Monocyte (primary cell): ENCODE measurements around the genes PABPC1L, SDC4 and WFDC8.

DNA sequence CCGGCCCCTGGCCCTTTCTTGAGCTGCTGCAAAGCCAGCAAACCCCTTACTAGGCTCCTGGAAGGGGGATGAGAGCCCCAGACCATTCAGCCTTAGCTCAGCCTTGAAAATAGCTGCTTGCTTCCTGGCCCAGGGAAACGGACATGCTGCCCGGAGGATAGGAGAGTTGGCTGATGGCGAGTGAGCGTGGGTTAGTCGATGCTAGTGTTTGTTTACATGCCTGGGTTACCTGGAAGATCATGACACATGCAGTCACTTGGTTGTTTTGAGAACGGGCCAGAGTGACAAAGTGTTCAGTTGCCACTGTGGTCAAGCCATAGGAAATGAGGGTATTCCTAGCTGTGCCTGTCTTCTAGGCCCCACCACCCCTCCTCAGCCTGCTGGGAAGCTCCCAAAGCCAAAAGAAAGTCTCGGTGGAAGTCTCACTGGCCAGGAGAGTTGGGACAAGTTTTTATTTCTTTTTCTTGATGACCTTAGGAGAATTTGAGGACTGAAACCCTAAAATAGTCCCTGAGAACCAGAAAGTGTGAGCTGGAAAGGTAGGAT is 54.7 kb downstream of the HNF4A start:
- PRO-cap, 2 experiments = no peak in any of the 2 experiments

DNA sequence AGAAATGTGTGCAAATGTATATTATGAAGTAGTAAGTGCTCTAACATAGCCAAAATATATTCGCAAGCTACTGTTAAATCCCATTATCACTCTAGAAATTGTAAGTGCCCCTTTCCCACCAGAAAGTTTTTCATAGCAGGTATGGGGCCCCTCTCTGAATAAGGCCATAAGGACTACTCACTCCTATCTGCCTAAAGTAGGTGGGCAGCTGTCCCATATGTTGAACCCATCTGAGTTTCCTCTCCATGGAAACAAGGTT is 12.9 kb downstream of the SERINC3 start:
- PRO-cap, 2 experiments = no peak in any of the 2 experiments

DNA sequence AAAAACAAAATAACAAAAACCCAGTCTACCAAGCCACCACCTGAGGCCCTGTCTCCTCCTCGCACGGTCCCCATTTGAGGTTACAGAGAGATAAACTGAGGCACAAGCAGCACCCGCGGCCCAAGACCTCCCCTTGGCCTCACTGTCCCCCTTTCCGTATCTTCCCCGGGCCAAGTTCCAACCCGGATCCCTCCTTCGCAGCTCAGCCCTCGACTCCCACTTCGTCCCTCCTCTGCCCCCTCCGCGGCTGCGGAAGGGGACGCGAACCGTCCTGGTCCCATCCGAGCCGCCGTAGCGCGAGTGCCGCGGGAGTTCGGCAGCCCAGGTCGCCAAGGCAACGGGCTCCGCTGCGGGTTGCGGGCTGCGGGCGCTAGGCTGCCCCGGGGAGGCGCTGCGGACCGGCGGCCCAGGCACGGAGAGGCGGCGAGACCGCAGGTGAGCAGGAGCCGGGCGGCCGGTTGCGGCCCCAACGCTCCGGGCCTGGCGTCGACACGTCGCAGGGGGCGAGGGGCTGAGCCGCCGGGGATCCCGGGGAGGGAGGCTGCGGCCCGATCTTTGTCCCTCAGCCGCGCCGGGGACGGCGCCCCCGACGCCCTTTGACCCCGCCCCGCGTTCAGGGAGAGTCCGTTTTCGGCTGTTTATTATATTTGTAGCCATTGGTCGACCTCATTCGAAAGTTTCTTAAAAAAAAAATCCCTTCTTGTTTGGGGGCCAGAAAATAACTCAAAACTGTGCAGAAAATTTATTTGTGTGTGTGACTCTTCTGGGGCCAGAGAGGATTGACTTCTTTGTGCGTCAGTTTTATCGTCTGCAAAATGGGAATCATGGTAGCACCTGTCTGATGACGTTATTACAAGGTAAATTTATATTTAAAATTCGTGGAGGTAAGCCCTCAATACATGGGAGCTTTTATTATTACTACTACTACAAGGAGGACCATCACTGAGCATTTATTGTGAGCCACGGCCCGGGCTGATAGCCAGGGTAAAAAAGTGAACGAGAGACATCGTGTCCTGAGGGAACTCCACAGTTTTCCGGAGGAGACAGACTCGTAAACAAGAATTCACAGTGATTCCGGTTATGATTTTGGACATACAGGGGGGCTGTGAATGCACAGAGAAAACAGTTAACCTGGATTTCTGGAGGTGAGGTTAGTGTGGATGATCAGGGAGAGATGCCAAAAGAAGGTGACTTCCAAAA is 10.1 kb upstream of the SERINC3 start:
- PRO-cap, 2 experiments = peak in 2 of 2 experiments; most common plus-strand start position 418 of the sequence (in 2); most common minus-strand start position 234 of the sequence (in 2)

- PRO-cap, 2 experiments = no peak in any of the 2 experiments
Measured at GRCh38 chr20:44552837-44553431, 29.4 kb upstream of the PKIG start.

- PRO-cap, 2 experiments = no peak in any of the 2 experiments
Measured at GRCh38 chr20:44576204-44576669, 6.1 kb upstream of the PKIG start.

DNA sequence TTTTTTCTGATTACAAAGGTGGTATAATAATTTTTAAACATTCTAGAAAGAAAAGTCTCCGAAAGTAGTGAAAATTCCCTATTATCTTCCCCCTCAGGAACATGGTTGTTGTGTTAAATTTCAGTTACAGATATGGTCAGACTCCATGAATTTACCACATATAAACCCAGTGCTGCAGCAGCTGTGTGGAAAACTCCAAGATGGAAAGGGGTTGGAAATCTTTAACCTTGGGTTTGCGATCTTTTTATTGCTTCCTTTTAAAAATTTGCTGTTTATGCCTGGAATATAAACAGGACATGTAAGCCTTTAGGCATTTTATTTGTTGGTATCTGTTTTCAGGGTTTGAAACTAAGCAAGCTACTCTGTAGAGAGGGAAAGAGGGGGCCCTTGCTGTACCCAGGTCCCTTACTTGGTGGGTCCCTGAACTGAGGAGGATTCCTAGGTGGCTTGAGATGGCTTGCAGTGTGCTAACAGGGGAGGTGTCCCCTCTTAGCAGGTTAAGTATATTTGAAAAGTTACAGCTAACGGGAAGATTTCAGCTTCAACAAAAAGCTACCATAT is 778 bp downstream of the PKIG start:
- PRO-cap, 2 experiments = no peak in any of the 2 experiments

GRCh38 chr20:44660835-44661091 is 9.3 kb upstream of the ADA start:
- PRO-cap, 2 experiments = no peak in any of the 2 experiments

DNA sequence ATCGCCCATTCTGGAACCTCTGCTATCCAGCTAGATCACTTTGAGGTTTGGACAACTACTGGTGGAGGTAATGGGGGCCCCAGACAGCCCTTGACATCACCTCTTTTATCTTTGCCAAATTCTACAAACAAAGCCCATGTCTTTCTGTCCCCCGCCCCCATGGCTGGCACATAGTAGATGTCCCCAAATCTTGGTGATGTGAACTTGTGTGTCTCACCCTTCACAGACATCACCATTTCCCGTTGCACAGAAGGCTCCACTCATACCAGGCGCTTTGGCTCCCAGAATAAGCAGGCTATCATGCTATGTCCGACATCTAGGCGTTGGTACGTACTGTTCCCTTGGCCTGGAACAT is 1.1 kb upstream of the CCN5 start:
- PRO-cap, 2 experiments = no peak in any of the 2 experiments

GRCh38 chr20:44909662-44910536 is at the start of gene PABPC1L:
Gene PABPC1L (plus strand): TSS chr20:44910060.
- PRO-cap, 2 experiments = peak in 1 of 2 experiments; most common plus-strand start chr20:44910007 (in 1)

DNA sequence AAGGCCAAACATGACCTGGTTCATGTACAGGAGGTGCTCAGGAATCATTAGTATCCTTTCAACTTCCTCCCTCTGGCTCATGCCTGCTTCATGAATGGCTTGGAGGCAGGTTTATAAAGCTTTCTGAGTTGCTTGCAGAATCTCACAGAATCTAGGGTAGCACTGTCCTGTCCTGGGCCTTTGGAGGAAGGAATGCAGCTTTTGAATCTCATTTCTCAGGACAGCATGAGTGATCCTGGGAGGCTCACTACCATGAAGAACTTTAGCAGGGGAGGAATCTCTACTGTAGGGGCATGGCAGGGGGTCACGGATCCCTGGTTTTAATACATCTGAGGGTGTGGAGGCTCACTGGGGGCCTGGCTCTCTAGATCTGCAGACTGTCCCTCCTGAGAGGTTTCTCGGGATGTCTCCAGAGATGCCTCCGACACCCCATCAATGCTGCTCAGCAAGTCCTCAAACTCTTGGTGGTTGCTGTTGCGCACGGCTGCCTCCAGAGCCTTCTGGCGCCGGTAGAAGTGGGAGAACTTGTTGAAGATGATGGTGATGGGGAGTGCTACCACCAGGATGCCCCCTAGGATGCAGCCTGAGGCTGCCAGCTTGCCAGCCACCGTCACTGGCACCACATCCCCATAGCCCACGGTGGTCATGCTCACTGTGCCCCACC is 6.2 kb downstream of the KCNS1 start:
- PRO-cap, 2 experiments = no peak in any of the 2 experiments

DNA sequence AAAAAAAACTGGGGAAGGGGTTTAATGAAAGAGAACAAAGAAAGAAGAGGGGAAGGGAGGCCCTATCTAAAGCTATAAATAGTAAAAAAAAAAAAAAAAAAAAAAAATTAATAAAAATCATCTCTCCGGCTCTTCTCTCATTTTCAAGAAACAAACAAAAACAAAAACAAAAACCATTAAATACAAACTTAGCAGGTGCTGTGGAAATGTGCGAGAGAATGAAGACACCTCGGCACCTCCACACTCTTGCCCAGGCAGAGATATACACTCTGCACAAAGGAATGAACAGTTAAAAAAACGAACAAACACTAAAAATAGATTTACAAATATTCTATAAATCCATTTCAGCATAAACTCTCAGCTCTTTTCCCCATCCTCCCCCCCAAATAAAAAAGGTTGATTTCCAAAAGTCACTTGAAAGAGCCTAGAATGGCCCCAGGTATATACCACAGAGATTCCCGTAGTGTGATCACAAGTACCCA is 18.2 kb upstream of the MATN4 start:
- PRO-cap, 2 experiments = no peak in any of the 2 experiments

DNA sequence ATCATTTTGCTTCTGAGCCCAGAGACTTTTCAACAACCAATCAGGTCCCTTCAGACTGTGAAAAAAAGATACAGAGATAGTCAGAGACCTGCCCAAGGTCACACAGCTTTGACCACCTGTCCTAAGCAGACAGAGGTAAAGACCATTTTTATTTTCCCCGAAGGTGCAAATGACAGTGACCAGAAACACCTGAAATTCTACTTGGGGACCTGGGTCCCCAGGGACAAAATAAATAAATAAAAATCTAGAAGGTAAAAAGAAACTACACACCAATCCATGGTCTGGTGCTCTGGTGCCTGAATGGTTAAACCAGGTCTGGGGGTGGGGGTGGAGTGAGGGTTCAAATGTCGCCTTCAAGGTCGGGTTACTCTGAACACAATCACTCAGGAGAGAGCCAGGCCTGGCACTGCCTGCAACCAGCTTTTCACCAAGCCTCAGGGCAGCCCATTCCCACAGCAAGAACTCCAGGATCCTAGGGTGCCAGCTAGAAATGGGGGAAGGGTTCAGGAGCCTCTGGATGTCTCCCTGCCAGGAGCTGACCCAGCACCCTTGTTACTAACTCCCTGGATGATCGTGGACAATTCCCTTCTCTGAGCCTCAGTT is 6.8 kb downstream of the SDC4 start:
- PRO-cap, 2 experiments = no peak in any of the 2 experiments

- PRO-cap, 2 experiments = no peak in any of the 2 experiments
Measured at GRCh38 chr20:45341929-45342615, 6.2 kb downstream of the SDC4 start.

- PRO-cap, 2 experiments = peak in 2 of 2 experiments; most common plus-strand start chr20:45344511 (in 2); most common minus-strand start chr20:45344310 (in 2)
Measured at GRCh38 chr20:45344127-45344614, 4.1 kb downstream of the SDC4 start.

DNA sequence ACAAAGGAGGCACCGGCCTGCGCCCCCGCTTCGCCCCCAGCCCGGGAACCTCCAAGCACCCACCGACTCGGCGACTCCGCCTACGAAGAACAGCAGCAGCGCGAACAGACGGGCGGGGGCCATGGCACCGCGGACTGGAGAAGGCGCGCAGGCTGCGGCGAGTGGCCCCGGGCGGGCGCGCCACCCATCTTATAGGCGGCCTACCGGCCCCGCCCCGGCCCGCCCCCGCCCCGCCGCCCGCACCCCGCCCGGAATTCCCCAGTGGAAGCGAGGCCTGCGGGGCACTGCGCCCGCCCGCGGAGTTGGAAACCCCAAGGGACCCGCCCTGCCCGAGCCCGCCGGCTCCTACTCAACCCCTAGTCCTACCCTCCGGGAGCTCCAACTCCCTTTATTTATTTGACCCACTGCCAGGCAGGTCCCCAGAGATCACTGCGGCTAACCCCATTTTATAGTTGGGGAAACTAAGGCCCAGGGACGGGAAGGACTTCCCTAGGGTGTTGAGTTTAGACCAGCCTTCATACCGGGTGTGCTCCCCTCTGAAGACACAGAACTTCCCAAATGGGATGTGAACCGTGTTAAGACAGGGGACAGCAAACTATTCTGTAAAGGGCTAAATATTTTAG is at the start of gene SDC4:
Gene SDC4 (minus strand): TSS at position 163 of the 623 bp plus-strand sequence.
- PRO-cap, 2 experiments = peak in 2 of 2 experiments; most common plus-strand start position 122 of the sequence (in 2); most common minus-strand start position 163 of the sequence (in 2)

DNA sequence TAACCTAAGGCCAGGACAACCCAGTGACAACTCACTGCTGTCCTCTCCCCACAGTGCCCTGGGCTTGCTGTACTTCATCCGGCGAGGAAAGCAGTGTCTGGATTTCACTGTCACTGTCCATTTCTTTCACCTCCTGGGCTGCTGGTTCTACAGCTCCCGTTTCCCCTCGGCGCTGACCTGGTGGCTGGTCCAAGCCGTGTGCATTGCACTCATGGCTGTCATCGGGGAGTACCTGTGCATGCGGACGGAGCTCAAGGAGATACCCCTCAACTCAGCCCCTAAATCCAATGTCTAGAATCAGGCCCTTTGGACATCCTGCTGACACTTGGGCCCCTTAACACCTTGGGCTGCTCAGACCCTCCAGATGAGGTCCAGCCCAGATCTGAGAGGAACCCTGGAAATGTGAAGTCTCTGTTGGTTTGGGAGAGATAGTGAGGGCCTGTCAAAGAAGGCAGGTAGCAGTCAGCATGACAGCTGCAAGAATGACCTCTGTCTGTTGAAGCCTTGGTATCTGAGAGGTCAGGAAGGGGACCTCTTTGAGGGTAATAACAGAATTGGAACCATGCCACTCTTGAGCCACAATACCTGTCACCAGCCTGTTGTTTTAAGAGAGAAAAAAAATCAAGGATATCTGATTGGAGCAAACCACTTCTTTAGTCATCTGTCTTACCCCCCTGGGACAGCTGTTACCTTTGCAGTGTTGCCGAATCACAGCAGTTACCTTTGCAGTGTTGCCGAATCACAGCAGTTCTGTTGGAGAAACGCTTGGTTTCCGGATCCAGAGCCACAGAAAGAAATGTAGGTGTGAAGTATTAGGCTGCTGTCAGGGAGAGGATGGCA is 4.1 kb downstream of the SYS1 start:
- PRO-cap, 2 experiments = no peak in any of the 2 experiments

DNA sequence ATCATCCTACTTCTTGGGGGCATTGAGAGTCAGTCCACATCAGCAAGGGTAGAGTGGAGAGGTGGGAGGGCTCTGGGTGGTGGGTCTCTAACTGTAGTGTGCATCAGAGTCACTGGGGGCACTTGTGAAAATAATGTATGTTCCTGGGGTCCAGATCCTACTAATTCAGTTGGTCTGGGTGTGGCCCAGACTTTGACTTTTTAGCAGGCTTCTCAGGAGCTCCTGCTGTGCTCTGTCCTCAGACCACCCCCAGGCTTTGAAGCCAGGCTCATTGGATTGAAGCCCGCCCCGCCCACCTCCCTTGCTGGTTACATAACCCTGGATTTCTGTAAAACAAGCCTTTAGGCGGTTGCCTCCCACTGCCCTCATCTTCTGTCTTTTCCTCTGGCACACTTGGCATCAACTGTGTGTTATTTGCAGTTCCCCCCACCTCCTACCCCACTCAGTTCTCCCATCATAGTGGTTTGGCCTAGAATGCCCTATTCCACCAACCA is 10.6 kb downstream of the PIGT start:
- PRO-cap, 2 experiments = peak in 1 of 2 experiments; most common plus-strand start position 54 of the sequence (in 1)

DNA sequence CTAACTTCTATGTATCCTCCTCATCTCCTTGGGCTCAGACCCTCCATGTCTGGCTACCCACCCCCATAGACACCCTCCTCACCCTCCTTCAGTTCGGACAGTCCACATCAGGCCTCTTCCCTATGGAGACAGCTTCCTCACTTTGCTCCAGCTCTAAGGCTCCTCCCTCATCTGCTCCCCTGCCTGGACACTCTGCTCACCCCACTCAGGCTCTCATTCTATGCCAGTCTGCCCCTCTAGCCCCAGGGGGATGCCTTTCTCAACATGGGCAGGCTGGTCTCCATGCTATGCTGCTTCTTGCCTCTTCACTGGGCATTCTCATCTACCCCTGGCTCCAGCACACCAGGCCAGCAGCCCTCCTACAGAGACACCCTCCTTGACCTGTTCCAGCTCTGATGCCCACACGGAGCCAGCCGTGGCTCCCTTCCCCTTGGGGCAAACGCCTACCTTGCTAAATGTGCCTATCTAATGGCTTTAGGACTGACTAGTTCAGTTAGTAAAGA is at the start of gene WFDC8:
Gene WFDC8 (minus strand): TSS at position 145 of the 503 bp plus-strand sequence.
- PRO-cap, 2 experiments = no peak in any of the 2 experiments

- PRO-cap, 2 experiments = peak in 1 of 2 experiments; most common plus-strand start chr20:45892704 (in 1)
Measured at GRCh38 chr20:45892635-45893635, 1.8 kb downstream of the CTSA start.

DNA sequence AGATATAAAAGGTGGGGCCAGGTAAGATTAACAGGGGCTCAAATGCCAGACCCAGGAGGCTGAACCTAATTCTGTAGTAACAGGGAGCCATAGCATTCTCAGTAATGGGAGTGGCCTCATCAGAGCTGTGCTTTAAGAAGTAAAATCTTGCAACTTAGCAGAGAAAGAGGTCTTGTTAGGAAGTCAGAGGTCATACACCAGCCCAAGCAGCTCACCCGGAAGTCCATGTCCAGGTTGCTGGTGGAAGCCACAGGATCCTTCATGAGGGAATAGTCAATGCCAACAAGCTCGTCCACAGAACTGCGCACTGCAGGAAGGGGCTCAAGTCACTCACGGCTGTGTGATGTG is 5.9 kb downstream of the PLTP start:
- PRO-cap, 2 experiments = peak in 1 of 2 experiments; most common plus-strand start position 231 of the sequence (in 1)